Pericardium (tissue), 1 donor: ENCODE data around the genes GUCY2C, H4C16, H2AJ, ERP27 and LMO3.

GRCh38 chr12:14418296-14418858 lies 52.9 kb downstream of the ATF7IP start:
- RRBS: no CpG with 5 or more reads among the region's 4 CpGs

DNA sequence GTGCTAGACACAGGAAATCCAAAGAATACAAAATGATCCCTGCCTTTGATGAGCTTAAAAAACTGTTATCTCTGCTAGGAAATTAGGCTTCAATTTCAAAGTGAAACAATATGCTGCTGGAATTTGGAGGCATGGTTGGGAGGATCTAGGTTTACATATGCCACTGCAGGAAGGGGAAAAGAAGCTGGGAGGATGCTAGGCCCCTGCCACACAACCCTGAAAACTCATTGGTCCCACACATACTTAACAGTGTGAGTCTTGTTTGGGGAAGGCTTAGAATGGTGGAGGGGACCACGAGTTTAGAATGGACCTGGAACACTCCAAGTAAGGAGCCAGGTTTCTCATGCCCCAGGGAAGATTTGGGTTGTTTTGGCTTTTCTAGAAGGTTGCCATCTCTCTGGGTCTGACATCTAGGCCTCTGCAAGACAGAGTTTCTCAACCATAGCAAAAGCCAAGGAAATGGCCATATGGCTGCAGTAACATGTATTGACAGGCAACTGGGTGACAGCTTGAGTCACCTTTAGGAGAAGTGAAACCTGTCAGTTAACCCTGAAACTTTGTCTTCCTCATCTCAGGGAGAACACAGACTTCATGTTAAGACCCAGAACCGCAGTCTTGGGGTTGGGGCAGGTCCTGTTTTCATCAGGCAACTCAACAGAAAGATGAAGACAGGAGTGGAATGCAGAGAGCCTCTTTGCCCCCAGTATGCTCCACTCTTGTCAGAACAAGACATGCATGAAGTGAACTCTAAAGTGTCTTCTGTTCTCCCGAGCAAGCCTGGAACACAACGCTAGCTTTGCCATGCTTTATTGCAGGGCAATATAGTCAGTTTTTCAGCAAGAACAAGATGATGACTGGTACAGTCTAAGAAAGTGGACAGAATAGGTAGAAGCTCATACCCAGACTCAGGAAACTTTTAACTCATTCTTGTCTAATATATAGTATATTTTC lies 46.0 kb upstream of the PLBD1 start:
- RRBS: no CpG with 5 or more reads among the region's 4 CpGs

- RRBS: 89% methylated on average over 1 of the region's 14 CpGs
Observed at GRCh38 chr12:14695751-14696853, at the start of gene GUCY2C. GUCY2C (minus strand) TSS chr12:14696599.

- RRBS: no CpG with 5 or more reads among the region's 8 CpGs
Observed at GRCh38 chr12:14771052-14771311, at the start of gene H4C16. H4C16 (minus strand) TSS chr12:14771131.

DNA sequence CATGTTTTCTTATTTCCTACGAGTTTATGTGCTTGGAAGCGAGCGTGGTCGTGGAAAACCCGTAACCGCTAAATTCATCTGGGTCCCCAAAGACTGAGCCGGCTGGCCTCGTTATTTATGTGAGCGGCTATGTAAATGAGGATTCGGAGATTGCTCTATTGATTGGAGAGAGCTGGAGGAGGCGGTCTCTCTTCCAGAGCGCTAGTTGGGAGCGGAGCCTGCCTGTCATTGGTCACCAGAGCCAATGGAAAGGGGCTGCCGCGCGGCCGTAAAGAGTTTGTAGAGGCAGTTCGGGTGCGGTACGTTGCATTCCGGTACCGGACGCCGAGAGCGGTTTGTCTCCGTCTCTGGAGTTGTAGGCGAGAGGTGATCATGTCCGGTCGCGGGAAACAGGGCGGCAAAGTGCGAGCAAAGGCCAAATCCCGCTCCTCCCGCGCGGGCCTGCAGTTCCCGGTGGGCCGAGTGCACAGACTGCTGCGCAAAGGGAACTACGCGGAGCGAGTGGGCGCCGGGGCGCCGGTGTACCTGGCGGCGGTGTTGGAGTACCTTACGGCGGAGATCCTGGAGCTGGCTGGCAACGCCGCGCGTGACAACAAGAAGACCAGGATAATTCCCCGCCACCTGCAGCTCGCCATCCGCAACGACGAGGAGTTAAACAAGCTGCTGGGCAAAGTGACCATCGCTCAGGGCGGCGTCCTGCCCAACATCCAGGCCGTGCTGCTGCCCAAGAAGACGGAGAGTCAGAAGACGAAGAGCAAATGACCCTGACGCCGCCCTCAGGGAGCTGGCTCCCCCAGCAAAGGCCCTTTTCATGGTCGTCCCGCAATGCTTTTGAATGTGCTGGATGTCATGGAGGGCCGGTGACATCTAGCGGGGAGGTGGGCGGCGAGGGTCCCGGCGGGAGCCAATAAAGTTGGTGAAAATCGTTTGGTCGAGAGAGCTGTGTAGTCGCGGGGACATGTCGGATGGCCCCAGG lies at the start of gene H2AJ:
Gene H2AJ (plus strand): TSS at position 307 of the 976 bp plus-strand sequence.
- RRBS: 1% methylated on average over 21 of the region's 80 CpGs

- RRBS: no CpG with 5 or more reads among the region's 5 CpGs
Observed at GRCh38 chr12:14793457-14794140, 9.7 kb downstream of the WBP11 start.

GRCh38 chr12:14928835-14929539 lies 9.3 kb downstream of the ERP27 start:
- RRBS: no CpG with 5 or more reads among the region's 6 CpGs

DNA sequence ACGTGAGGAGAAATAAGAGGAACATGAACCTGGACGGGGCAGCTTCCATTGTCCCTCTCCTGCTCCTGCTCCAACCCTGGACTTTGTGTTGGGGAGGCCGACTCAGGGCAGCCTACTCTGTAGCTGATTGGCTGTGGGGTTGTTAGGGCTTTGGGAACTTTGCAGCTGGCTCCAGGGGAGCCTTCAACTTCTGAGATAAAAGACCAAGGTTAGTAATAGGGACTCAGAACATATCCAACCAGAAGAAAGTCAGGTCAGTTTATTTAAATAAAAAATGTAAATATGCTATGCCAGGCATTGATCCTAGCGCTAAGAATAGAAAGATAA lies at the start of gene ERP27:
Gene ERP27 (minus strand): TSS at position 78 of the 327 bp plus-strand sequence.
- RRBS: no CpG with 5 or more reads among the region's 4 CpGs

GRCh38 chr12:15001575-15002647 lies 29.1 kb downstream of the PDE6H start:
- RRBS: no CpG with 5 or more reads among the region's 12 CpGs

DNA sequence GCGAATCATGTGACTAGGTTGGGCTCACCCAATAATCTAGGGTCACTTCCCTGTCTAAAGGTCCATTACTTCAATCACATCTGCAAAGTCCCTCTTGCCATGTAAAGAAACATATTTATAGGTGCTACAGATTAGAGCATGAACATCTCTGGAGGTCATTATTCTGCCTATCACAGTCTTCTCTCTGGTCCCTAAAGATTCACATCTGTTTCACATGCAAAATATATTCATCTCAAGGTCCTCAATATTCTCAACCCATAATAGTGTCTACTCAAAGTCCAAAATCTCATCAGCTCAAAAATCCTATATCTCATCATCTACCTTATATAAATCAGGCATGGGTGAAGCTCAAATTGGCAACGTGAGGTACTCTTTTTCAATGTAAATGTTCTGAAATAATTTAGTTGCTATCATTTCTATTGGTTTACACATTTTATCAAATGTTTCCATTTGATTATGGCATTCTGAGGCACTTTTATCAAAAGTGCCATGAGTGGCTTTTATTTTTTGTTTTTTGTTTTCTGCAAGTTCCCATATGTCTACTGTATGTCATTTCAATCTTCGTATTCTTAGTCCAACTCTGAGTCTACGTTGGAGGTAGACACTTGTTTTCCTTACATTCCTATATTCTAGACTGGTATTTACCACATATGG lies 22.2 kb downstream of the RERG start:
- RRBS: no CpG with 5 or more reads among the region's 4 CpGs

DNA sequence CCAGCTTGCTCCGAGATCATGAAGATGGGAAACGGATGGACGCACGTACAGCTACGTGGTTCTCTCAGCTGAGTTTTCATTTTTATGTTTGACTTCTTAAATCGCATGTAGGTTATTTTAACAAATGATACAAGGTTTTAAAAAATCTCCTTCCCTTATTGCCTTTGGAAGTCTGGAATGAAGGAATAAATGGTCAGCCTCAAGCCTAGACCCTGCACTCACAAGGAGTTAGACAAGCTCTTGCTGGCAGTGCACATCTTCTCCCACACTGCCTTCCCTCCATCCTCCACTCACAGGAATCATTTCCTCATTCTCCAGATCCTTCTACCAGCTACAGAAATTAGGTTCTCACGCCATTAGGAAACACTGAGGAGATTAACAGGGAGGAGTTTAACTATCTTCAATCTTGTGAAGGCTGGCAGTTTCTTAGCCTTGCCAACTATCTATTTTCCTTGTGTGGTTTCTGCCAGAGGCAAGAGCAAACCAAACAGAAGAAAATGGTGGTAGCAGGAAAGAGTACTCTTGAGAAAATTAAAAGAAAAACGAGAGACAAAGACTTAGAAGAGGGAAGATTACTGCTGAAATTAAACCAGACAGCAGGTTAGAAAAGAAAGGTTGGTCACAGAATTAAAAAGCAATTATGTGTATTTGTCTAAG lies 5.3 kb downstream of the RERG start:
- RRBS: no CpG with 5 or more reads among the region's 8 CpGs

DNA sequence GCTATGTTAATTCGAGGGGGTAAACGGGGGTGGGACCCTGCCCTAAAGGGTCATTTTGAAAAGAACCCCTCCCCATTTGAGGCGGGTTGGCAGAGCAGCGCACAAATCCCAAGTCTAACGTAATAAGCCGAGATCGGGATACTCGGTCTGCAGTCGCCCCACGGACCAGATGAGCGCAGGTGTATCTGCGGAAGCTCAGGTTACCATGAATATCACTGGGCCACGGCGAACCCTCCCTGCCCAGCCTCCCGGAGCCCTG lies 592 bp downstream of the EPS8 start:
- RRBS: 8% methylated on average over 1 of the region's 15 CpGs

DNA sequence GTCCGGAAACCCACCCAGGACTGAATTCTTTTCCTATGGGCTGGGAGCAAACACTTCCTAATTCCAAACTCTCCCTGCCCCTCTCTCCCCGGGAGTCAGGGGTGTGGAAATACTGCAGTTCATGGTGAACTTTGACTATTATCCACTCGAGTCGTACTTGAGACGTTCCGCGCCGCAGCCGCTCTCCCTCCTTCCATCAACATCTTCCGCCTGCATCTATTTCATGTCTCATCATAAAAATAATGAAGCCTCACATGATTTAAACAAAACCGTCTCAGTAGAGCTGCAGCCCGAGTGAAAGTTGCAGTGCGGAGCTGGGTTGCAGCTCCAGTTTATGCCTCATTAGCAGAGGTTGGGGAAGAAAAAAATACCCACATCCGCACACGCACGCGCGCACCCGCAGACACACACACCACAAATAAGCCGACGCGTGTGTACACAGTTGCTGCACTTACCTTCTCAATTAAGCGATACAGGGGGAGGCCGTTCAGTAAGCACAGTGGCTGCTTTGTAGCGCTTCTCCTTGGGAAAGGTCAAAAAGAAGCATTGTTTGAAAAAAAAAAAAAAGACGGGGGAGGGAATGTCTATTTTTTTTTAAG lies at the start of gene LMO3:
Gene LMO3 (minus strand): TSS at position 552 of the 599 bp plus-strand sequence.
- RRBS: 5% methylated on average over 2 of the region's 26 CpGs

GRCh38 chr12:18262467-18262863 lies 1.1 kb downstream of the PIK3C2G start:
- RRBS: no CpG with 5 or more reads among the region's 3 CpGs

GRCh38 chr12:18753021-18753262 lies 15.0 kb downstream of the CAPZA3 start:
- RRBS: no CpG with 5 or more reads among the region's 1 CpG

- RRBS: no CpG with 5 or more reads among the region's 4 CpGs
Observed at GRCh38 chr12:19188808-19189826, 59.6 kb downstream of the PLEKHA5 start.

DNA sequence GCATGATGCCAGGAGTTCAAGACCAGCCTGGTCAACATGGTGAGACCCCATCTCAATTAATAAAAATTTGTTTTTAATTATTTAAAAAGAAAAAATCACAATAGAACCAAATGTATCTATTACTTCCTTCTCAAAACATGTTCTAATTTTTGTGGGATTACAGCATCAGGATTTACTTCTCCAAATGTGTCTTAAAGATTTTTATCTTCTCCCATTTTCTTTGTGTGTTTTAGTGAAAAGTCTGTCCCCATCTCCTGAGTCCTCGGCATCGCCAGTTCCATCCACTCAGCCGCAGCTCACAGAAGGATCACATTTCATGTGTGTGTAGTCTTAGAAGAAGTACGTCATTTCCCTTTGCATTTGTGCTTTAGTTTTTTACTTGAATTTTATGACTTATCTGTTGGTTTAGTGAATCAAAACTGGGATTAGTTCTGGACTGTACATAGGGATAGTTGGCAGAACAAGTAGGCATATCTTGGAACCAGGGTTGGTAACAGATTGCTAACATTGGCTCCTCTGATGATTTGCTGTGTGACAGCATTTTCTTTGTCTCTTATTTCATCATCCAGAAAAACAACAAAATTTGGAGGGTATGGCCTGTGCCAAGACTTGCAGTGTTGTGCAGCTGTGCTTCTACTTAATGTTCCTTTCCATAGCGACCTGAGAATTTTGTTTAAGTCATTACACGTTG lies 69.7 kb upstream of the AEBP2 start:
- RRBS: no CpG with 5 or more reads among the region's 6 CpGs

DNA sequence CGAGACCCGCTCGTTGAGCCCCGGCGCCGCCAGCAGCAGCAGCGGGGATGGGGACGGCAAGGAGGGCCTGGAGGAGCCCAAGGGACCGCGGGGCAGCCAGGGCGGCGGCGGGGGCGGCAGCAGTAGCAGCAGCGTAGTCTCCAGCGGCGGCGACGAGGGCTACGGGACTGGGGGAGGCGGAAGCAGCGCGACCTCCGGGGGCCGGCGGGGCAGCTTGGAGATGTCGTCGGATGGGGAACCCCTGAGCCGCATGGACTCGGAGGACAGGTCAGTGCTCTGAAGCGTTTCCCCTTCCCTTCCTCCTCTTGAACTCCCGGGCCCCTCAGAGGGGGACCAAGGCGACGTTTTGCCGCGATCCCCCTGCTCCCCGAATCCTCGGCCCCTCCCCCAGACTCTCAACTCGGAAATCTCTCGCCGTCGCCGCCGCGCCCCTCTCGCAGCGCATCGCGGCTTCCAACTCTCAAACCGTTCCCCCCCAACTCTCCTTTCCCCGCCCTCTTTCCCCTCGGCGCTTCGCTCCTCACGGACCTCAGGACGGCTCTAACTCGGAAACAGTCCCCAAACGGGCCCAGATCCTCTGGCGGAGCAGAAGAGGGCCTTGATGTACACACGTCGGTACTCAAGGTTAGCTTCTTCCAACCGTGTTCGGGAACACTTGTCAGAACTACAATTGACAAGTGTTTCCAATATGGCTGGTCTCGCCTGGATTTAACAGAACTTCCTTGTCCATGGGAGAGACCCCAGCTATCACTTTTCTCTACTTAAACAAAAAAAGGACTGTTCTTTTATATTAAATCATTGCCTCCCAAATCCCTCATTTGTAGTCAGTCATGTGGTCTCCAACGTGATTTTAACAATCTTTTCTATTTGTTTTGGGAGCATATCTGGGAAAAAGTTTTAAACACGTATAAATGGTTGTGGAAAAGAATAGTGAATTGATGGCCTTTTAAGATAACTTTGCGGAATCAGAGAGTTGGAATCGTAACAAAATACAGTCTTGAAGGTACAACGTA lies 1.1 kb downstream of the AEBP2 start:
- RRBS: no CpG with 5 or more reads among the region's 69 CpGs

GRCh38 chr12:19462459-19462932 lies 23.2 kb downstream of the AEBP2 start:
- RRBS: no CpG with 5 or more reads among the region's 6 CpGs